PFSK-1 (cell line): ENCODE results near the genes USP17L27, USP17L28 and HS3ST1.

- RRBS: no CpG with 5 or more reads among the region's 5 CpGs
These were observed 31.6 kb upstream of the HMX1 start for GRCh38 chr4:8903250-8903671.

GRCh38 chr4:9153144-9154231 lies 16.7 kb upstream of the FAM90A26 start:
- RRBS: 5% methylated on average over 11 of the region's 72 CpGs

GRCh38 chr4:9343975-9344425 lies at the start of gene USP17L27:
Gene USP17L27, plus strand, starts transcription at chr4:9344148.
- RRBS: no CpG with 5 or more reads among the region's 20 CpGs

- RRBS: no CpG with 5 or more reads among the region's 16 CpGs
These were observed at the start of gene USP17L28 for GRCh38 chr4:9348717-9349039. Gene USP17L28, plus strand, starts transcription at chr4:9348893.

- RRBS: no CpG with 5 or more reads among the region's 4 CpGs
These were observed 98.5 kb downstream of the DRD5 start for GRCh38 chr4:9879967-9880393.

GRCh38 chr4:10008291-10008640 lies 13.0 kb downstream of the SLC2A9 start:
- RRBS: no CpG with 5 or more reads among the region's 2 CpGs

DNA sequence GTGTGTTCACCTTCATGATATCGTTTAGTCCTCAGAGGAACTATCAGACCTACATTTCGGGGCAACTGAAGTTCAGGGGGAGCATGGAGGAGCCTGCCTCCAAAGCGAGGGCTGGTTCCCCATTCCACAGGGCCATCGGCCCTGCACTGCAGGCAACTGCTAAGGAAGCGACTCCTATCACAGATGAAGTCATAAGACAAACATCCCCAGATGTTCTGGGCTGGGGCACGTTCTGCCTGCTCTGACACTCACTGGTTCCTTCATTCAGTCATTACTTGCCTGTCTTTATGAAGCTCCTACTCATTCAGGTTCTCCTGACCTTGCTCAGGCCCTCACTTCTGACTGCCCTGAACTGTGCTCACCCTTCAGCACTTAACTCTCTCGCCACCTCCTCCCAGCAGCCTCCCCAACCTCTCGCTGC lies 2.5 kb upstream of the SLC2A9 start:
- RRBS: no CpG with 5 or more reads among the region's 8 CpGs

DNA sequence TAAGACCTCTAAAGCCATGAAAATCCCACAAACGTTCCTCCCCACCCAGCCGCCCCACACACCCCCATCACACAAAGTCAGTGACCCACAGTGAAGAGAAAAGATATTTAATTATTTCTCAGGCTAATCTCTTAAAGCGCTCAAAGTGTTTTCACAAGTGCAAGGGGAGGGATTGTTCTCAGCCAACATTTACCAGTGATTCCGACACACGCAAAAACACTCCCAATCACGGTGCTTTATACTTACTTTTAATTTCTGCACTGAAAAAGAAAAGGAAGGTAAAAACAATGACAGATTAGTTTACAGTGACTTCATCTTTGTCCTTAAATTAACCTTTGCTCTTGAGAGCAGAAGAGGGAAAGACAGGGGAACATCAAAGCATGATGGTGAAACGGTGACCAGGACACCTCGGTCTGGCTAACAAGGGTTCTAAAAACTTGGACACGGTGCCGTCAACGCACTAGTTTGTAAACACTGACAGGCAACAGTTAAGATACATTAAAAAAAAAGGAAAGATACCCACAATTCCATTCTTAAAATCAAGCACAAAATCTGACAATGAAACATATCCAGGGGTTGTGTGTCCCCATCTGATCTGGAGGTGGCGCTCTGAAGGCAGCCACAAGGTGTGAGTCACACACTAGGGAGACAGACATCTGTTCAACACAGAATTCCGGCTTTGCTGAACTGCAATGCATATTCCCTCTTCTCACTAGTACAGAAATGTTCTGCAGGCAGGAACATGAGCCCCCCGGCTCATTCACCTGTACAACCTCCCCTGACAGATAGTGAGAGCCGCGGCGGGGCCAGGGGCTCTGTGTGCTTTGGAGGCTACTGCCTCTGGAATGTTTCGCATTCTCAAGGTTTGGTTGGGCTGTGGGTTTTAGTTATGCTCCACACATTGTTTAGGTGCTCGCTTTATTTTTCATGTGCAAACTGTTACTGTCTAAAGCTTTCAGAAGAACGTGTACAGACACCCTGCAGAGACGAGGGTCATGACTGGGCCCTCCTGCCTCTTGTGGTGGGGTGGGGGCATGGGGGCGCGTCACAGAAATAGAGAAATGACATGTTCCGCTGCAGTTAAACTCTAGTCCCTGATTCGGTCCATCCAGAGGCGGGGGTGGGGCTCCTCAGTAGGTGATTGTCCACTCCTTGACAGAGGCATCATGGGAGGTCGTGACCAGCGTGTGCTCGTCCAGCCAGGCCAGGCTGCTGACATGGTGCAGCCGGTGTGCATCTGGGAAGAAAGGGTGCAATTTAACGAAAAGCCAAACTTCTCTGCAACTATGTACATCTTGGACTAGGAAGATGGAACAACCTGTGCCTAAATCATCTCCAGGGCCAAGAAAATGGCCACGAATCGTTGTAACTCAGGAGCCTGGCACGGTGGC lies 41.9 kb downstream of the WDR1 start:
- RRBS: 81% methylated on average over 2 of the region's 34 CpGs

GRCh38 chr4:10083253-10083570 lies 33.4 kb downstream of the WDR1 start:
- RRBS: no CpG with 5 or more reads among the region's 9 CpGs

- RRBS: no CpG with 5 or more reads among the region's 14 CpGs
These were observed 17.8 kb downstream of the WDR1 start for GRCh38 chr4:10098691-10099212.

GRCh38 chr4:10105099-10105532 lies 11.5 kb downstream of the WDR1 start:
- RRBS: no CpG with 5 or more reads among the region's 8 CpGs

GRCh38 chr4:10439801-10440721 lies 17.2 kb downstream of the ZNF518B start:
- RRBS: no CpG with 5 or more reads among the region's 4 CpGs

DNA sequence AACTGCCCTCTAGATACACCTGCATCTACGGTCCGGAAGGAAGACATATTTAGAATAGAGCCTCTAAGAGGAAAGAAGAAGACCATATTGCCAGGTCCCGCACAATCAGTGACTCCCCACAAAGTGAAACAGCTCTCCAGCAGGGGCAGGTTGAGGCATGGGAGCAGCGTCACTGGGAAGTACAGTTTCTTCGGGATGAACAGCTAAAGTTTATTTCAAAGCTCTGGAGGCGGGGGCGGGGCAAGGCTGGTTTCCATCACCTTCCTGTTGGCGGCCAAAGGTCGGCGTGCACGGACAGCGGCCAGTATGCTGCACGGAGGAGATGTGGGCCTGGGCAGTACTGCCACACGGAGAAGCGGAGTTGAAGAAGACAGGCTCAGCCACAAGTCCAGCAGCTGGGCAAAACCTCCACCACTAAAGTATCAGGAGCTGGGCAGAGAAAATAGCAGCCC lies 914 bp upstream of the ZNF518B start:
- RRBS: no CpG with 5 or more reads among the region's 15 CpGs

DNA sequence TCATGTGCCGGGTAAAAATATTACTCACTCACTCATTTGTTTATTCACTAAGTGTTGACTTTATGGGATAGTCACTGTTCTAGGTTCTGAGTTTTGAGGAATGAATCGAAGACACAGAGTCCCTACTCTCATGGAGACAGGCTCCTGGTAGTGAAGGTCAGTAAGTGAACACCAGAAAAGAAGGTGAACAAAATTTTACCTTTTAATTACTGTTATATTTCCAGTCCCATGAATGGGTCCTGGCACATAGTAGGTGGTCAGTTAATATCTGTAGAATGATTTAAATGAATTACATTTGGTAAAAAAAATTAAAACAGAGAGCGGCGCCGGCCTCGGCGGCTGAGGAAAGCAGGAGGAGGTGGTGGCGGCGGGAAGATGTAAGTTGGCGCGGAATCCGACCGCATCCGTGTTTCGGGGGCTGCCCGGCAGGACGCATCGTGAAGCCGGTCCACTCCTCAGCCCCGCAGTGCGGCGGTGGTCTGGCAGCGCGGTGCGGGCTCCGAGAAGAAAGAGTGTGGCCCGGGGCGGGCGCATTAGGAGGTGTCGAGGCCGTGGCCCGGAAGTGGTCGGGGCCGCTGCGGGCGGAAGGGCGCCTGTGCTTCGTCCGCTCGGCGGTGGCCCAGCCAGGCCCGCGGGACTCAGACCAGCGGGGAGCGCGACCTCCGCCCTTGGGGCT lies 60.3 kb downstream of the HS3ST1 start:
- RRBS: 98% methylated on average over 5 of the region's 47 CpGs

DNA sequence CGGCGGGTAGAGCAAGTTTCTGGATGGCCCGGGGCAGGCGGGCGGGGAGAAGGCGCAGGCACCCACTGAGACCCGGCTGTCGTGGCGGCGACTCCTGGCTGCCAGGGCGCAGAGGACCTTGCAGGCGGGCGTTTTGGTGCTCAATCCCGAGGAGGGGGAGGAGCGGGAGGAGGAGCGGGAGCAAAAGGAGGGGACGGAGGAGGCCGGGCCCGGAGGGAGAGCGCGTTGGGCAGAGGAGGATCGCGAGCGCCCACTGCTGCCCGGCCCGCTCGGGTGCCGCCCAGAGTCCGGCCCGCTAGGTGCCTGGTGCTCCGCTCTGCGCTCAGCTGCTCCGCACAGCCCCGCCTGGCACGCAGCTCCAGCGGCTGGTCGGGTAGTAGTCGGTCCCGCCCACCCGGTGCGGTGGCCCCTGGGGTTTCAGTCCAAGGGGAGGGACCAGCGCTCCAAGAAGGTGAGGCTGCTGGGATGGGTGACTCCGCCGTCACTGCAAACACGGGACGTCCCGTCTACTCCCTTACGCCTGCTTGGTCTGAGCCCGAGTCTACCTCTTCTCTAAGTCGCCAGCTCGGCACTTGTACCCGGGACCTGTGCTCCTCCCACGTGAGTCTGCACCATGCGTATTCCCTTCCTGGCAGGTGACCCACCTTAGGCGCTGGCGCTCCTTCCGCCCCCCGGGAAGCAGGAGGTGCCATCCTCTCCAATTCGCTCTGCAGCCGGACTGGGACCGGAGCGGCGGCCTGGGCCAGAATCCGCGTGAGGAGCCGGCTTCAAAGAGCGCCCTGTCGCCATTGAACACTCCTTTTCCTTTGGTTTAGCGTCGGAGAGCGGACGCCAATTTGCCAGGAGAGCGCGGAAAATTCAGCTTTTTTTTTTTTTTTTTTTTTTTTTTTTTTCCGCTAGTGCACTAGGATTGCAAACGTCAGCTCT lies at the start of gene HS3ST1:
Gene HS3ST1, minus strand, starts transcription at position 114 of the 927 bp plus-strand sequence.
- RRBS: 22% methylated on average over 37 of the region's 76 CpGs

- RRBS: no CpG with 5 or more reads among the region's 3 CpGs
These were observed 52.0 kb upstream of the HS3ST1 start for GRCh38 chr4:11480567-11481187.

DNA sequence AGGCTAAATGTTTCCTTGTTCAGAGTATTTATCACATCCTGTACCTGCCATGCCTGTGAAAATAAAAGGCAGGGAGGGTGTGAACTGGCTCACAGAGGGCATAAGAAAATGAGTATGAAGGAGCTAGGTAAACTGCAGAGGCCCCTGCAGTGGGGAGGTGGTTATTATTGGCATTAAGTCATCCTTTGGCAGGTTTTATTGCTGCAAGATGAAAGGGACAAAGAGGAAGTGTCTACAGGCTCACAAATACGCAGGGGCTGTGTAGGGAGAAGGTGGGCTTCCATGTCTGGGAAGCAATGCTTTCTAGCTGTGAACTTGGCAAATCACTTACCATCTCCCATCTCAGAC lies 76.9 kb upstream of the HS3ST1 start:
- RRBS: no CpG with 5 or more reads among the region's 1 CpG

- RRBS: no CpG with 5 or more reads among the region's 2 CpGs
These were observed 195.7 kb upstream of the HS3ST1 start for GRCh38 chr4:11624411-11624769.

GRCh38 chr4:13484504-13484880 lies 352 bp upstream of the RAB28 start:
- RRBS: 1% methylated on average over 15 of the region's 25 CpGs

DNA sequence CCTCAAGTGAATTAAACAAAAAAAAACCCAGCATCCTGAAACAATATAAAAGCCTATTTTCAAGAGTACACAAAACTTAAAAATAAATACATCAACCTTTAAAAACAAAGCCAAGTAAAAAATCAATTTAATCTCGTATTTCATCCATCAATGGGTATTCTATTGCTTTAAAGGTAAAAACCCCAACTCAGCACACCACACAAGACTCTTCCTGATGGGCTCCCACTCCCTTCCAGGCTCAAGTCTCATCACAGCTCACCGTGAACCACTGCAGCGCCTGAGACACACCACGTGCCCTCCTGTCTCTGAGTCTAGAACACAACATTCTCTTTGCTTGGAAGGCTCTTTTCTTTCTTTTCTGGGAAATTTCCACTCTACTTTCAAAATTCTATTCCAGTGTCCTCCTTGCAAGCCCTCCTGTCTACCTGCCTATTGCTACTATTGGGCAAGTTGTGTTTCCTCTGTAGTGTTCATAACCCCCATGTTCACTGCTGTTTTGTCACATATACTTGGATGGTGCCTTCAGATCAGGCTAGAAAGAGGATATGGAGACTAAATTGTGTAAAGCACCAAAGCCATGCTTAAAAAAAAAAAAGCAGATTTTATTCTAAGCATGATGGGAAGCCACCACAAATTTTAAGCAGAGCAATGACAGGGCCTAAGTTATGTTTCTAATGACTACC lies 31.4 kb downstream of the BOD1L1 start:
- RRBS: no CpG with 5 or more reads among the region's 4 CpGs